Left lung (tissue), 1 donor: ENCODE measurements around the gene CUX2.

DNA sequence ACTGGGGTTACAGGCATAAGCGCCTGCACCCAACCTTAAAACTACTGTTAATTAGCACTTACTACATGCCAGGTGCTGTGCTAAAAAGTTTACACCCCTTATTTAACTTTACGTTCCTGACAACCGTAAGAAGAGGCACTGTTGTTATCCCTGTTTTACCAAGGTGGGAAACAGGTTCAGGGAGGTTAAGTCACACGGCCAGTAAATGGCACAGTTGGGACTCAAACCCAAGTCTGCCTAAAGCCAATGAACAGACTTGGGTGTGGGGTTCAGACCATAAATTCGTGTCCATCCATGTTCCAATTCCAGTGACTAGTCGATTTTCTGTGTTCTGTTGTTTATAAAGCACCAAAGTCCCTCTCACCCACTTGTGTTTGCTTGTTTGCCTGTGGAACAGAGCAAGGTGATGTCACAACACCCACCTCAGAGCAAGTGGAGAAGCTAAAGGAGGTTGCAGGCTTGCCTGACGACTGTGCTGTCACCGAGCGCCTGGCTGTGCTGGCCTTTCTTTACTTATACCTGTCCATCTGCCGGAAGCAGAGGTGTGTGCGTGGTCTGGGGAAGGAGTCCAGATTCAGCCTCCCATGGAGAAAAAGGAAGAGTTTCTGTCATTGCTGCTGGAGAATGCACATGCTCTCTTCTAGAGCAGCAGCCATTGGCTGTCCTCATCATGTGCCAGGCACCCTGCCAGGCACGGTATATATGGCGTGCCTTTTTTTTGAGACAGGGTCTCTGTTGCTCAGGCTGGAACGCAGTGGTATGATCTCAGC, 6.0 kb downstream of the MVK start:
- PRO-cap: no peak

DNA sequence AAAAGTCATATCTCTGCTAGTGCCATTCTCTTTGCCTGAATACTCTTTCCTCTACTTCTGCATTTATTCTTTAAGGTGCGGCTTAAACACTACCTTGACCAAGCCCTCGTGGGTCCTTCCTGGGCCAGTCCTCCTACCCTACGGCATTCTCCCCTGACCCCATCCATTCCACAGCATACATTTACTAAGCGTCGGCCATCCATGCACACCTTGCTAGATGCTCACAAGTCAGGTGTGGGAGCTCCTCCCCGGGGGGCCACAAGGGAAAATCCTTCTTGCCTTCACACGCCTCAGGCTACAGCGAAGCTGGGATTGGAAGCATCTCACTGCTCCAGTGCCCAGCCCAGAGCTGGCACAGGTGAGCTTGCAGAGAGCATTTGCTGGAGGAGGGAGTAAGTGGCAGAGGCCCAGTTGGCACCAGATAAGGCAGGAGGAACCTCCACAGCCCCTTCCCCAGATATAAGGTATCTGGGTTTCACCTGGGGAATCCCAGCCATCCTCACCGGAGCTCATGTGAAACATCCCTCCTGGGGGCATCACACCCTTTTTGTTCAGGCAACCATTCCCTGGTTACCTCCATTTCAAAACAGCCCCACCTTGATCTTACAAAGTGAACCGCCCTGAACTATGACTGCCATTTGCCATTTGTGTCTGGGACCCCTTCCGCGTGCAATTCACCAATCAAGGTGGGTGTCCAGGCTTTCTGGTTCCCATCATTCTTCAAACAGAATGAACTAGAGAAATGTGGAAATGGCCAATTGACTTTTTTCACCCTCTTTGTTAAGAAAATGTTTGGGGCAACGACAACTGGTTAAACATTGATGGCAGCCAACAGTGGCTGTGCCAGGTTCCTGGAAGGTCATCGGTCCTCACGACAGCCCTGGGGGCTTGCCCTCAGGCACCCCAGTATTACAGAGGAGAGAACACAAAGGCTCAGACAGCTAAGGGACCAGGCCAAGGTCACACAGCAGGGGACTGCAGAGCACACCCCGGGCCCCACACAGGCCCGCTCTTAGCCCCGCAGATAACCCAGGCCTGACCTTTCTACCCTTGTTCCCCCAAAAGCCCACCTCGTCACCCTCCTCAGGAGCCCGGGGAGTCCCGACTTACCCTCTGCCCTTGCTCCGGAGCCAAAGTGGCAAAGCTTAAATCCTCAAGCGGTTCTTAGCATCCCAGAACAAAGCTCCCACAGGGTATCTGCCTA, 1.6 kb downstream of the TRPV4 start:
- PRO-cap: no peak

GRCh38 chr12:109902838-109903317, 2.8 kb downstream of the TCHP start:
- PRO-cap: no peak

- PRO-cap: no peak
These were observed 43.8 kb downstream of the TCHP start for GRCh38 chr12:109943747-109944449.

DNA sequence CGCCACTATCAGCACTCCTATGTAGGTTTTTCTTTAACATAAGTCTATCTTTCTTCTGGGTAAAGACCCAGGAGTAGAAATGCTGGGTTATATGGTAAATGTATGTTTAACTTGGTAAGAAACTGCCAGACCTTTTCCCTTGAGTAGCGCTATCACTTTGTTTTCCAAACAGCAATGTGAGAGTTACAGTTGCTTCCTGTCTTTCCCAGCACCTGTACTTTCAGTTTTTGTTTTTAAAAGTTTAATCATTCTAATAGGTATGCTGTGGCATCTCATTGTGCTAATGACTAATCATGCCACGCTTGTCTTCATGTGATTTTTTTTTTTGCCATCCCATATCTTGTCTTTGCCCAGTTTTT, 28.2 kb downstream of the GIT2 start:
- PRO-cap: no peak

GRCh38 chr12:109983271-109984145, 12.7 kb downstream of the GIT2 start:
- PRO-cap: no peak

GRCh38 chr12:110027602-110028153, 20.6 kb downstream of the C12orf76 start:
- PRO-cap: no peak

DNA sequence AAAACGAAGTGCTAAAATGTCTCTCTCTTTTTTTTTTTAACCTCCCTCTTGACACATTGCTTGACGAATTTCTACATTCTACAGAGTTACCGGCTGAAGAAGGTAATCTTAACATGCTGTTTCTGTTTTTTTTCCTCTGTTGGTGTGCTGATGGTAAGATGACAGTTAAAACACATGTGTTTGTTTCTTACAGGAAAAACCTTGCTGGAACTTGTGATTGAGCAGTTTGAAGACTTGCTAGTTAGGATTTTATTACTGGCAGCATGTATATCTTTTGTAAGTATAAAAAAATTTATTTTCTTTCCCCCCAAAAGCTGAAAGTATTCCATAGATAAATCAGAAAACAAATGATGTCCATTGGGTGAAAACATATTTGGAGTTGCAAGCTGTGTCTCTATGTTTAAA, 1.5 kb downstream of the ATP2A2 start:
- PRO-cap: no peak

GRCh38 chr12:110332916-110333470, 51.9 kb downstream of the ATP2A2 start:
- PRO-cap: no peak

GRCh38 chr12:110340605-110341120, 59.6 kb downstream of the ATP2A2 start:
- PRO-cap: no peak

DNA sequence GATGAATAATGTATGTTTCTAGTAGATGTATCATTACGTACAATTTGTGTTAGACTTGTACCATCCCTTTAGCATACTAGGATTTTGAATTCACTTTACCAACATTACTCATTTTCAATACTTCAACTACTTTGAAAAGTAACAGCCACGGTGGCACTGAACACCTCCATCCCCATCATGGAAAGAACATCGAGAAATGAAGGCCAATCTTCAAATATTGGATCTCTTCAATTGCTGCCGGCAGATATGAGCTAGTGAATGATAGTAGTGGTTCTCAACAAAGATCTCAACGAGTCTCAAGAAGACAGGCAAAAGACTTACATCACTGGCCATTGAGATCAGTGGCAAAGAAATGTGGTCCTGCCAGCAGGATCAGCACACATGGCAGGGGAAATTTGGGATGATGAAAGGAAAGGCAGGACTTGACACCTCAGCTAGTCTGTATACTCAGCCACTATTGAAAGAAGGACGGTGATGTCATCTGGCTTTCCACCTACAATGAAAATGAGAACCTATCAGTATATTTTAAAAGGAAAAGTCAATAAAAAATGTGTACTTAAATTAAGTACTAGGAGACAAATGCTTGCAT, 34.6 kb downstream of the RAD9B start:
- PRO-cap: no peak

GRCh38 chr12:110542762-110543358, 40.3 kb downstream of the PPTC7 start:
- PRO-cap: no peak

DNA sequence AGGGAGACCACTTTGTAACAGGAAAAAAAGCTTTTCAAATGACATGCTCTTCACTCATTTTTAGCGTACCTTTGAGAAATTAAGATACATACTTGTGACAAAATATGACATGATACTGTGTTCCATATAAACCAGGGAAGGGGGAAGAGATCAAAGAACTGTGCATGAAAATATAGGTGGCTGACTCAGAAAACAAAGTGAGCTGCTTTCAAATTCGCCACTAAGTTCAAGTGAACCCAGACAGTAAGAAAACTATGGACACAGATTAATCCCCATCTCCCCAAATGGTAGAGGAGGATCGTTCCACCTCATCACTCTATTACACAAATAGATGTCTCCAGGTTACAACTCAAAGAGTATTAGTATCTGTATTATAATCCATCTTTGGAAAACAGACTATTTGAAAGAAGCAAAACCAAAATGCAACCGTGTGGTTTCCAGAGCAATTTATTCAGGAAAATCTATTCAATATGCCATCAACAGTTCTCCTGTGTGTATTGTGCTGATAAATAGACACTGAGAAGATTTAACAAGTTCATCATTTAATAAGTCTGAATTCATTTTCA, 23.2 kb downstream of the PPP1CC start:
- PRO-cap: no peak

DNA sequence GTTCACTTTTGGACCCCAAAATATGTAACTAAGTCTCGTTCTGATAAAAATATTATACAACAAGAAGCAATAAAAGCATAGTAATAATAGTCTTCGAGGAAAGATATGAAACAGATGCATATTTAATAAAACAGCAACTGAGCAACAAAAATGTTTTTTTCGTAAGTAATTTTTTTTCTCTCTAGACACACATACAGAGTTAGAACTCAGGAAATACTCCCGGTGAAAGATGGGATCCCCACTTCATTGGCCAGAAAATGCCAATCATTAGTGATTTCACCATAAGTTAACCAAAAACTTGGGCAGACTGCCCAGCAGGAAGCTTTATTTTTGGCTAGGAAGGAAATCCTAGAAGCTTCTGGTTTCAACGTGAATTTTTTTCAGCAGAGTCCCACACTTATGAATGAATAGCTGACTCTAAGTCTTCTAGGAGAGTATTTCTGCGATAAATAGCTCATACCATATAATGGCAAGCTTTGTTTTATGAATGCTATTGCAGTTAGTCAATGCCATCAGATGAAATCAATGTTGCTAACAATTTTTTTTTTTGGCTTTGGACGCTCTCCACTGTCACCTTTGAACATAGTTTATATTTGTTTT, 9.7 kb downstream of the PPP1CC start:
- PRO-cap: no peak

DNA sequence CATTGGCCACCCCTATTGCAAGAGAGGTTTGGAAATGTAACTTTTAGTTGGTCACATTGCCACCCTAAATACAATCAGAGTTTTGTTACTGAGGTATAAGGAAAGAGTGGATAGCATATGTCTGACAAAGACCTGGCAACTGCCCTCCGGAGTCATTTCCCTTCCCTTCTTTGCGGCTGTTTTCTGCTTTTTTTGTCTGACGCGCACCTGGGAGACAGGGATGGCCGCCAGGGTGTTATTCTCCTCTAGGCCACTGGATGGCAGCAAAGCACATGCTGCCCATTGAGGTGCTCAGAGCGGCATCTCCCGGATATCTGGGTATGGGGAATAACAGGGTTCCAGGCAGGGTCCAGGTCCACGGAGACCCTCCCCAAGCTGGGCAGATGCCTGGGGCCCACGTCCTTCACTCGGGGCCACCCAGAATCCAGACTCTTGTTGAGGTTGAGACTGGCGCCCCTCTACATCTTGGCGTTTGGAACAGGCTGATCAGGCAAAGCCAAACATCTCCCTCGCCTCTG, 26.0 kb downstream of the MYL2 start:
- PRO-cap: no peak

DNA sequence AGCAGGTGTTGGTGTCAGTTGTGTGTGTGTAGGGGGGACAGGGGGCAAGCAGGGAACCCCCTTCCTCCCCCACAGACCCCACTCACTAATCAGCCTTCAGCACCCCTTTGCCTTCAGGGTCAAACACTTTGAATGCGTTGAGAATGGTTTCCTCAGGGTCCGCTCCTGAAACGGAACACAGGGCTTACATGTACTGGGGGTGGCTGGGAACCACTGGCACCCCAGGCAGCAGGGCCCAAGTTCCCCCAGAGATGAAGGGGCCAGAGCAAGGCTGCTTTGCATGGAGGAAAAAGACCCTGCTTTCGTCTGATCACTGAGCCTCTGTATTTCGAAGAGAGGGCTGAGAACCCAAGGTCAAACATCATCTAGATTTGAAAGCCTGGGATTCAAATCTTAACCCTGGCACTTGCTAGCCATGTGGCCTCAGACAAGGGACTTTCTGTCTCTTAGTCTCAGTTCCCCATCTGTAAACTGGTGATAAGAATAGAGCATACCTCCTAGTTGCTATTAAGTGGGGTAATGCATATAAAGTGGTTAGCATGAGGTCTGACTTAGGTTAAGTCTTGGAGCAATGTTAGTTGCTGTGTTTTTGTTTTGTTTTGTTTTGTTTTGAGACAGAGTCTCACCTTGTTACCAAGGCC, 7.1 kb downstream of the MYL2 start:
- PRO-cap: no peak

- PRO-cap: no peak
These were observed at the start of gene CUX2 for GRCh38 chr12:111034040-111034578. Gene CUX2, plus strand, starts transcription at chr12:111034165.

GRCh38 chr12:111425463-111426274, 19.9 kb downstream of the SH2B3 start:
- PRO-cap: no peak

DNA sequence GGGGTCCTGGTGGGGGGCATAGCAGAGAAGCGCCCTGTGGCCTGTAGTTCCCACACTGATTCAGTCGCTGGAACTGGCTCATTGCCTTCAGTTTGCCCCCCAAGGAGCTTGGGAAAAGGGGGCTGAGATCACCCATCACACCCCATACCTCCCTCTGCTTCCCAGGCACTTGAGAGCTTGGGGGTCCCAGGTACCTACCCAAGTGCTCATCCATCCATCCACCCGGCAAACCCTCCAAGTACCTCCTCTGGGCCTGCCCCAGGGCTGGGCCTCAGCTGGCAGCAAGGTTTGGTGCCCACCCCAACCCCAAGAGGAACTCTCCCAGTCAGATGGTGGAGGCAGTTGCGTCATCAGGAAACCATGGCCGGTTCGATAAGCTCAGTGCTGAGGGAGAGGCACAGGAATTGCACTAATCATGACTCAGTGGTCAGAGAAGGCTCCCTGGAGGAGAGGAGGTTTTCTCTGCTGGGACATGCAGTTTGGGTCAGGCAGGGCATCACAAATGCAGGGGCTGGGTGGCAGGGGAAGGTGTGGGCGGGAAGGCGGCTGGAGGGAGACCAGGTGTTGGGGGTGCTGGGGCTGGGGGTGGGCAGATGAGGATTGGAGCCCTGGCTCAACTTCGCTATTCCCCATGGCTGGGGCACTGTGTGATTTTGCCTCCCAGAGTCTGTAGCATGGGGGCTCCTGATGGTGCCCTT, 32.1 kb downstream of the SH2B3 start:
- PRO-cap: no peak

GRCh38 chr12:111443607-111443923, 37.8 kb downstream of the SH2B3 start:
- PRO-cap: no peak